ENCODE measurements around a stretch of chr18.

DNA sequence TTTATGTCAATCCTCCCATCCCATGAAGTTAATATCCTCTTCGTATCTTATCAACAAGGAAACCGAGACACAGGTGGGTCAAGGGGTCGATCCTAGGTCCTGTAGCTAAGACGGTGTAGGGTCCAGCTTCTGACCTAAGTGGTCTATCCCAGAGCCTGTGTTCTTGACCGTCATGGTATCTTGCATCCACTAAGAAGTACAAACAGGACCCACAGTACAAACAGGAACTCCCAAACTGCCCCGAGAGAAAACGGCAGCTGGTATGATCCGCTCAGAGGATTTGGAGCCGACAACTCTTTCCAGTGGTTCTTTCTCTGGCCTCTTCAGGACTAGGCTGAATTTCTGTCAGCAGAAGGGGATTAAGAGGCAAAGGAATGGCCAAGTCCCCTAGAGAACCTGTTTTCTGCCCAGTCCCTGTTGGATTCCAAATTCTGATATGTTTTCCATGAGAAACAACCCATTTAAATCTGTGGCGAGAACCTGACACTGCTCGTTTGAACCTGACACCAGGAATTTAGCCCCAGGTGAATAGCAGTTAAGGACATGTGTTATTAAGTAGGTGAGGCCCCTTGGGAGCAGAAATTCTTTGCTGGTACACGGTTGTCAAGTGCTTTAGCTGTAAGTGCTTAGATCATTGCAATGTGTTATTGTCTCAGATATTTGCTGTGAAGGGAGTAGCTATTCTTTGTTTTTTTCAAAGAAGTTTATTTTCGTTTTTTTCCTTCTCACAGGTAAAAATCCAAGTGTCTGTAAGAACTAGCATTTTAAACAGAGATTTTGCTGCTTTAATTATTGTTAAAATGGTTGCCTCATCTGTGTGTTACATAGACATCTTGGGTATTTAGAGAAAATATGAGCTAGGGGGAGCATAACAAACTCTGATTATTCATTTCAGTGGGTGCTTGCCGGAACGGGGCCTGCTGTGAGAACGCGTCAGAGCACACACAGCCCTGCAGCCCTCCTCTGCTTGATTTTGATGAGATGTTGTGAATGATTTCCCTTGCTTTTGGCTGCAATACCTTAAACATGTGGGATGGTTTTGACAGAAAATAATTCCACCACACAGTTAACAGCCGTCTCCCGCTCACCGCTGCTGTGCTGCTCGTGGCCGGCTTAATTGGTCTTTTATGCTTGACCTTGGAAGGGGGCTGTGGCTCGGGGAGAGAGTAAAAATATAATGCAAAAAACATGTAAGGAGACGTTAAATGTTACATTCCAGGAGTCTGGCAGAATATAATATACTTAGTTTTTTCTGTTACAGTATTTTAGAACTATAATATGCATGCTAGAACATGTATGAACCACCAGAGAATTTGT, 50.3 kb upstream of the TXNDC2 start:
- PRO-cap, result bidirectional peak, plus-strand start at position 578 of the sequence, minus-strand start at position 496 of the sequence

DNA sequence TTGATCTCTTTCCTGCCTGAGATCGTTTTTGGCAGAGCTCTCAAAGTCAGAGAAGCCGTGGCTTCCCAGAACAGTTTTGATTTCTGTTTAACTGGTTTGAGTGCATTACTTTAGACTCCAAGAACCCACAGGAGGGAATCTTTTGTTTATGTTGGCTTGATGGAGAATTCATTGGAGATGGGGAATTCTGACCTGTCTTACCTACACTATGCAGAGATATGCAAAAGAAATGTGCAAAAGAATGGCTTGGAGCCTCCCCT, 39.2 kb upstream of the TXNDC2 start:
- PRO-cap, result no peak

DNA sequence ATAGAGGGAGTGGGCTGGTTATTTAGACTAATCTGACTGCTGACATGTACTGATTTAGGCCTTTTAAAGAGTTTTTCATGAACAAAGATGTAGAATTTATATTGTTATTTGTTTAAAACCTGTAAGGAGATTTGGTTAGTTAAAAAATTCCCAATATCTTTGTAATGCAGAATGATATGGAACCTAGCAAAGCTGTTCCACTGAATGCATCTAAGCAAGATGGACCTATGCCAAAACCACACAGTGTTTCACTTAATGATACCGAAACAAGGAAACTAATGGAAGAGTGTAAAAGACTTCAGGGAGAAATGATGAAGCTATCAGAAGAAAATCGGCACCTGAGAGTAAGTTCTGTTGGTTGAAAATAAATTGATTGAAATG, 36.4 kb downstream of the VAPA start:
- PRO-cap, result no peak

DNA sequence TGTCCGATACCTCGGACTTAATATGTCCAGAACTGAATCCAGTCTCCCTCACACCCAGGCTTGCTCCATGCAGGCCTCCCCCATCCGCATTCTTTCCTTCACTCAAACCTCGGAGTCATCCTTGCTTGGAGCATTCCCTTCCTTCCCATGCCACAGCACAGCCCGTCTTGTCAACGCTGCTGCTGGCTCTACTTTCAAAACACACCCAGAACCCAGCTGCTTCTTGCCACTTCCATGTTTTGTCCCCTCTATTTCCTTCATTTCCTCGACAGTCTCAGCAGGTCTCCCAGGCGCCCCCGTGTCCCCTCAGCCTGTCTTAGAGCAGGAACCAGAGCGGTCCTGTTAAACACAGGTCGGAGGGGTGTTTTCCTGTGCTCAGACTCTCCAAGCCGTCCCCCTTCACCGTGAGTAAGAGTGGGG, 54.4 kb downstream of the VAPA start:
- PRO-cap, result no peak

DNA sequence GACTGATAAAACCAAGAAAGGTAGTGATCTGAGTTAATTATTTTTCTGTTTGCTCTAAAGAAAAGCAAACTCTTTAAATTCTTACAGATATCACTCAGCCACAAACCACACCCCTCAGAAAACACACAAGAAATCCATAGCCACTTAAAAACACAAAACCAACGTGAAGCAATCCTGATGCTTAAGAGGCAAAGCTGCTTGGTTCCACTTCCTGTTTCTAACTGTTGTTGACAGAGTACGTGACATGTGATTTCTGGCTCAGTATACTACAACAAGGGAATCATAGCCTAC, 241.0 kb upstream of the APCDD1 start:
- PRO-cap, result no peak

DNA sequence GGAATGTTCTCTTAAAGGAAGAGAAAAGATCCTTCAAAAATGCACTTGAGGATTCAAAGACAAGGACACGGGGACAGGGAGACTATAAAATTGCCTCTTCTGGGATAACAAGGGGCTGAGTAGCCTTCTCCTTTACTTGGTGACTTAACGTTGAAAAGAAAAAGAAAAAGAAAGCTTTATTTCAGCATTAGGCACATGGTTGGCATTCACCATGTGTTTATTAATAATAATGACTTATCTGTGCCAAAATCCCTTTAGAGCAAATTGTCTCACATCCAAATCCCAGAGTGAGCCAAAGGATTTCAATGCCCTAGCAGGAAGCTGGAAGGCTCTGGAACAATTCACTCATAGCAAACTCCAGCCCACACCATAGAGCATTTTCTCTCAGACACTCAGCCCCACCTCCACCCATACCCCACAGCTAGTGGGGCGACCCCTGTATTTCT, 100.3 kb upstream of the APCDD1 start:
- PRO-cap, result no peak

- PRO-cap, result bidirectional peak, plus-strand start at chr18:10455864, minus-strand start at chr18:10455568; unidirectional peak, minus-strand start at chr18:10455922
Measured at GRCh38 chr18:10455730-10456656, 1.6 kb downstream of the APCDD1 start.

DNA sequence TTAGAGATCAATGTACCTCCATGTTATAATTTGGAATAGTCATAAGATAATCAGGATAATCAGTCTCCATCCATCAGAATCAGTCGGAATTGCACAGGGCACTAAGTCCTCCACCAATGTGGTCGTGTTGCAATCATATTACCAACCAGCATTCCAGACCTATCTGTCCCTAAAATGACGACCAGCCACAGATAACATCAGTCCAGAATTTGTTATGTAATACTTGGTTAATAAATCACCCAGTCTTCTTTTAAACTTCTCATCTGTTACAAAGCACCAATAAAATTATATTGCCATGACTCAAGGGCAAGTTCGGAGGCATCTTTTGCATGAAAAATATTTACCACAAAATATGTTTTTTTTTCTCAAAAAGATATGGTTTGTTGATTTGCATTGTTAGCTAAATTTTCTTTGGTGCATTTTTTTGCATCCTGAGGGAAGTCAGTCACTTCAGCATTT, 29.4 kb downstream of the PIEZO2 start:
- PRO-cap, result no peak

DNA sequence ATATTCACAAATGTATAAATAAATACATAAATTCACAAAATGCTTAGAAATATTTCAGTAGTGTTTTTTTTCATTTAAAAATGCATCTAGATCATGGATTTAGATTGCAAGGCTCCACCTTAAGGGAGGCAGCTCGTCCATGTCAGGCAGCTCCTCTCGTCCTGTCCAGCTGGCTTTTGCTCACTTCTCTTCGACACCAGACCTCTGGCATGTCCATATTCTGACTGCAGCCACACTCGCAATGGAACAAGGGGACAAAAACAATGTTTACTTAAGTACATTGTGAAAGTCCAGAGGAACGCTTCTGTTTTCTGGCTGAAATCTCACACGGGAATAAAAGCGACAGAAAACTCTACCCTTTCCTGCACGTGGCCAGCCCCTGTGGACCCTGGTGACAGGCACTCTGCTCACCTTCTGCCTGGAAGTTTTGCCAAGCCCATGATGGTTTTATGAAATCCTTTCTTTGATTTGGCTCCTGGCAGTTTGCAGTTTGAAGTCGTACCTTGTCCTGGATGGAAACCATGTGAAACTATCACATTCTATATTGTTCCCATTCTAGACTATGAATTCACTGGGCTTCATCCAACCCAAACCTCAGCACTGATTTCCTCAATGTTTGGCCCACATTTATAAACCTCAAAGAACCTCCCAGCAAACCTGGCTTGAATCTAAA, 134.2 kb upstream of the PIEZO2 start:
- PRO-cap, result no peak

- PRO-cap, result no peak
Measured at GRCh38 chr18:11789653-11790114, 61.5 kb upstream of the CHMP1B start.

- PRO-cap, result no peak
Measured at GRCh38 chr18:11826221-11826541, 25.0 kb upstream of the CHMP1B start.

DNA sequence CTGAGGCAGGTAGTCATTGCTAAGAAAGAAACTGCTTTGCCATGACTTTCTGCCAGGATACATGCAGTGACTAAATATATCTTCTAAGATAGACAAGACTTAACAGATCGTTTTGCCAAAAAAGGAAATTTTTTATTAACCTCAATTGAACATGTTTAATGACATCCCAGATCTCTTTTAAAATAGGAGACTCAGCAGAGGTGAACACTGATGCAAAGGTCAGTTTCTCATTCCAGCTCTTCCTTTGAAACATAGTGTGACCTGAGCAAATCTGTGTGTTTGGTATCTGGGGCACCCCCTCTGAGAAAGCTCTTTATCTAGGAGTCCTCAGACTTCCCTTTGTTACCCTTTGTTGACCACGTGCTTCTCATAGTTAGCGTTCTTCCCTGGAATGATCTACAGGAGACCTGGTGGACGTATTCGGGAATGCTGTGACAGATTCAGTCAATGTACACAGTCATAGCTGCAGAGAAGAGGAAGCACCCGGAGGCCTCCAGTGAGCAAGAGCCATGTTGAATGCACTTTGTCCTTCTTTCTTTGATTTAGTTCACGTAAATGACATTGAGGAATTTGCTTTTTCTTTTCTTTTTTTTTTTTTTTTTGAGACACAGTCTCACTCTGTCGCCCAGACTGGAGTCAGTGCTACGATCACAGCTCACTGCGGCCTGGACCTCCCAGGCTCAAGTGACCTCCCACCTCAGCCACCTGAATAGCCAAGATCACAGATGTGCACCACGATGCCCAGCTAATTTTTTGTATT, 10.7 kb upstream of the CHMP1B start:
- PRO-cap, result no peak

DNA sequence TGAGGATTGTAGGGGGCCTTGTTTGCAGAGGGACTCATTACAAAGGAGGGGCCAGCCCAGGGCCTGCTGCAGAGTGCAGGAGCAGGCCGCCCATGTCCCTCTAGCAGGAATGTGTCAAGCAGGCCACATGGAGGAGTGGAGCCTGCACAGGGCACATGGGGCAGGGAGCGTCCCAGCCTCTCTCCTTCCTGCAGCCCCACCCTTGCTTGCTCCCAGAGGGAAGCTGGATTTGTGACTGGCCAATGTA, 27.5 kb downstream of the IMPA2 start:
- PRO-cap, result no peak

DNA sequence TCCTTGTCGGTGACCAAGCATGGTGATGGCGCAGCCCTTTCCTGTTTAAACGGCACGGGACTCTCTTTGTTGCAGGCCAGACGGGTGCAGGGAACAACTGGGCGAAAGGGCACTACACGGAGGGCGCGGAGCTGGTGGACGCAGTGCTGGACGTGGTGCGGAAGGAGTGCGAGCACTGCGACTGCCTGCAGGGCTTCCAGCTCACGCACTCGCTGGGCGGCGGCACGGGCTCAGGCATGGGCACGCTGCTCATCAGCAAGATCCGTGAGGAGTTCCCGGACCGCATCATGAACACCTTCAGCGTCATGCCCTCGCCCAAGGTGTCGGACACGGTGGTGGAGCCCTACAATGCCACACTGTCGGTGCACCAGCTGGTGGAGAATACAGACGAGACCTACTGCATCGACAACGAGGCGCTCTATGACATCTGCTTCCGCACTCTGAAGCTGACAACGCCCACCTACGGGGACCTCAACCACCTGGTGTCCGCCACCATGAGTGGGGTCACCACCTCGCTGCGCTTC, 17.0 kb downstream of the TUBB6 start:
- PRO-cap, result no peak

DNA sequence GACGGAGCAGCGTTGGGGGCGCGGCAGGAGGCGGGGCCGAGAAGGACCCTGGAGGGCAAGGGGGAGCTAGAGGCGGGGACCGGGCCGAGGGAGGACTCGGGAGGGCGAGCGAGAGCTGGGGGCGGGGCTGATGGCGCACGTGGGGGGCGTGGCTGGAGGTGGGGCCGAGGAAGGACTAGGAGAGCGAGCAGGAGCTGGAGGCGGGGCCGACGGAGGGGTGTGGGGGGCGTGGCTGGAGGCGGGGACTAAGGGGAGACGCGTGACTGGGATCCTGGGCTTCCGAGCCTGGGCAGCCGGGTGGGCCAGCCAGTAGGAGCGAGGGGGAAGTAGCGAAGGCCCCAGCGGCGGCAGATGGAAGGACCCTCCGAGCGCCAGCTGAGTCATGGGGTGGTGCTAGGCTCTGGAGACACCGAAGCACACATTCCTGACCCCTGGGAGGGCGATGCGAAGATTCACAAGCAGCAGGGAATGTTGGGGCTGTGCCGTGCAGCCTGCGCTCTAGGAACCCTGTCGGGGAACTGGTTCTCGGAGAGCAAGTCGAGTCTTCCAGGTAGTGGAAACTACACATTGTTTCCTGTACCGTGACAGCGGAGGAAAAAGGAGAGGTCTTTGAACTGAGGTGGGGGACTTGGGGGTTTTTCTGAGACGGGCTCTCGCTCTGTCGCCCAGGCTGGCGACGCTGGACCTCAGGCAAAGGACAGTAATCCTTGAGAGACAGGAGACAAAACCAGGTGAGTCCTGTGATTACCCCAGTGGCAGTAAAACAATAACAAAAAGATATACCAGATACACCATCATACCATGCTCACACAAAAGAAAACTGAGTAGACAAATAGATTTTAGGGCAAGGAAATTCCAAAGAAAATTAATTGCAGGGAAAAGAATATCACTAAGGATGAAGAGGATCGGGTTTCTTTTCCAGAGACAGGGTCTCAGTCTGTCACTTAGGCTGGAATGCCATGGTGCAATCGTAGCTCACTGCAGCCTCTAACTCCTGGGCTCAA, 643 bp upstream of the AFG3L2 start:
- PRO-cap, result bidirectional peak, plus-strand start at position 309 of the sequence, minus-strand start outside the sequence; unidirectional peak, plus-strand start at position 457 of the sequence

GRCh38 chr18:12546414-12547127, 111.3 kb downstream of the SPIRE1 start:
- PRO-cap, result no peak

DNA sequence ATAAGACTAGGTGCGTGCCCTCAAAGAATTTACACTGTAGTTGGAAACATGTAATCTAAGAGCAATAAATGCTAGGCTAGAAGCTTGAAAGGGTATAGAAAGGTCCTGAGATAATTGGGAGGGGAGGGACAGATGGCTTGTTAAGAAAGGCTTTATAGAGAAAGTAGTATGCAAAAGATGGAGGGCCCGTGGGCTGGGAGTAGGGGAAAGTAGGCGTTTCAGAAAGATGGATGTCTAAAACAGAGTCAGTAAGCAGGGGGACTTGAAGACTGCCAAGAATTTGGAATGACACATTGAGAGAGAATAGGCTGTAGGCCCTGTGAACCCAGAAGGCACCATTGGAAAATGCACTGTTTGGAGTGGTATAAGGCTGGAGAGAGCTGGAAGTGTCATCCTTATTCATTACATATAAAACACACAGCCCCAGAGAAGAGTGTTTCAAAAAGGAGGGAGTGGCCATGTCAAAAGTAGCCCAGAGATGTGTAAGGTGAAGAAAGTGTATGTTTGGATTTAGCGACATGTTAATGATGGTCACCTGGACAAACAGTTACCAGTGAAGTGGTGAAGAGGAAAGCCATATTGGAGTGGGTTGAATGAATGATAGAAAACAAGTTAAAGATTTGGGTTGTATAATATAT, 925 bp downstream of the PSMG2 start:
- PRO-cap, result no peak

GRCh38 chr18:12880479-12881061, 3.5 kb downstream of the PTPN2 start:
- PRO-cap, result no peak

GRCh38 chr18:12885320-12885981, 1.4 kb upstream of the PTPN2 start:
- PRO-cap, result no peak

- PRO-cap, result no peak
Measured at GRCh38 chr18:13179509-13180002, 39.0 kb upstream of the LDLRAD4 start.